ENCODE data around the genes ELANE, ARHGAP45 and NDUFS7.

GRCh38 chr19:852192-852391 is at the start of gene ELANE:
ELANE (plus strand) TSS chr19:852303.
- RRBS, result 79% methylated on average over 10 of the region's 16 CpGs

DNA sequence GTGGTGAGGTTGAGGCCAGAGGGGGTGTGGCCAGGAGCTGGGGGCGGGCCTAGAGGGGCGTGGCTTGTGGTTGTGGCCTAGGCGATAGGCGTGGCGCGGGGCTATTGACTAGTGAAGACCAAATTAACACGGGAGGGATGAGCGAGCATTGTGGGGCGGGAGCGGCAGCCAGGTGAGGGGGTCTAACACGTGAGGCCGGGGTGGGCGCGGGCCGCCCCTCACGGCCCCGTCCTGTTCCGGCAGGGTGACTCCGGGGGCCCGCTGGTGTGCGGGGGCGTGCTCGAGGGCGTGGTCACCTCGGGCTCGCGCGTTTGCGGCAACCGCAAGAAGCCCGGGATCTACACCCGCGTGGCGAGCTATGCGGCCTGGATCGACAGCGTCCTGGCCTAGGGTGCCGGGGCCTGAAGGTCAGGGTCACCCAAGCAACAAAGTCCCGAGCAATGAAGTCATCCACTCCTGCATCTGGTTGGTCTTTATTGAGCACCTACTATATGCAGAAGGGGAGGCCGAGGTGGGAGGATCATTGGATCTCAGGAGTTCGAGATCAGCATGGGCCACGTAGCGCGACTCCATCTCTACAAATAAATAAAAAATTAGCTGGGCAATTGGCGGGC is 3.5 kb downstream of the CFD start:
- RRBS, result 29% methylated on average over 26 of the region's 45 CpGs

GRCh38 chr19:869152-869954 is 9.9 kb downstream of the CFD start:
- RRBS, result 27% methylated on average over 6 of the region's 28 CpGs

DNA sequence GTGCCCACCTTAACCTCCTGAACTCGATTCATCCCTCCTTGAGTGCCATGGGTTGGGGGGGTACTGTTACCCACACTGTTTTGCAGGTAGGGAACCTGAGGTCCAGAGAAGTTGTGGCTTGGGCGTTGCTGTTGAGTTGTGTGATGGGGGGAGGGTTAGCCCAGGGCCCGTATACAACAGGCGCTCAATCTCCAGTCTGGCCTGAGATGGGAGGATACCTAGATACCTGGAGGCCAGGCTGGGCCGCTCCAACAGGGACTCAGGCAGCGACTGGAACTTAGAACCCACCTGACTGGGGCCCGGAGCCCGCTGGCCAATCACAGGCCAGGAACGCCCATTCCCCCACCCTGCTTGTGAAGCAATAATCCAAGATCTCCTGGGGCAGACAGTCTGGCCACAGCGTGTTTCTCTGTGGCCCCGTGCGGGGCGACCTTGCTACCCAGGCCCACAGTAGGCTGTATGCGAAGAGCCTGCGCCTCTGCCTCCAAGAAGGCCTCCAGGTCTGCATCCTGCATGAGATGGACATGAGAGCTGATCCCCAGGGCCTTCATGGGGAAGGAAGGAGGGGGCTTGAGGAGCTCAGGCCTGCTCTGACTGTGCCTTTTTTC is 2.9 kb downstream of the ARID3A start:
- RRBS, result no CpG with 5 or more reads among the region's 15 CpGs

GRCh38 chr19:993362-993836 is 6.8 kb upstream of the GRIN3B start:
- RRBS, result 97% methylated on average over 3 of the region's 17 CpGs

DNA sequence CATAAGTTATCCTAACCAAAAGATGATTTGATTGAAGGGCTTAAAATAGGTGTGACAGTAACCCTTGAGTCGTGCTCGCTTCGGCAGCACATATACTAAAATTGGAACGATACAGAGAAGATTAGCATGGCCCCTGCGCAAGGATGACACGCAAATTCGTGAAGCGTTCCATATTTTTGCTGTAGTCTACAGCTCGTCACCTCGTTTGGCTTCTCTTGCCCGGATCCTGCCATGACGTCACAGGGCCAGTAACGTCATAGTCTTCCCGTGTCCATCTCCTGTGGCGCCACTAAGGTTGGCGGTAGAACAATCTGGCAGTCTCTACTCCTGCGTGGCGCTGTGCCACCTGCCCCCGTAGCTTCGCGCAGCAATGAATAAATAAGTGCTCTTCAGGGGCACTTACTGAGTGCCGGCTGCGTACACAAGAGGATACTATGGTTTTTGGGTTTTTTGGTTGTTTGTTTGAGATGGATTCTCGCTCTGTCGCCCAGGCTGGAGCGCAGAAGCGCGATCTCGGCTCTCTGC is 590 bp upstream of the TMEM259 start:
- RRBS, result no CpG with 5 or more reads among the region's 29 CpGs

DNA sequence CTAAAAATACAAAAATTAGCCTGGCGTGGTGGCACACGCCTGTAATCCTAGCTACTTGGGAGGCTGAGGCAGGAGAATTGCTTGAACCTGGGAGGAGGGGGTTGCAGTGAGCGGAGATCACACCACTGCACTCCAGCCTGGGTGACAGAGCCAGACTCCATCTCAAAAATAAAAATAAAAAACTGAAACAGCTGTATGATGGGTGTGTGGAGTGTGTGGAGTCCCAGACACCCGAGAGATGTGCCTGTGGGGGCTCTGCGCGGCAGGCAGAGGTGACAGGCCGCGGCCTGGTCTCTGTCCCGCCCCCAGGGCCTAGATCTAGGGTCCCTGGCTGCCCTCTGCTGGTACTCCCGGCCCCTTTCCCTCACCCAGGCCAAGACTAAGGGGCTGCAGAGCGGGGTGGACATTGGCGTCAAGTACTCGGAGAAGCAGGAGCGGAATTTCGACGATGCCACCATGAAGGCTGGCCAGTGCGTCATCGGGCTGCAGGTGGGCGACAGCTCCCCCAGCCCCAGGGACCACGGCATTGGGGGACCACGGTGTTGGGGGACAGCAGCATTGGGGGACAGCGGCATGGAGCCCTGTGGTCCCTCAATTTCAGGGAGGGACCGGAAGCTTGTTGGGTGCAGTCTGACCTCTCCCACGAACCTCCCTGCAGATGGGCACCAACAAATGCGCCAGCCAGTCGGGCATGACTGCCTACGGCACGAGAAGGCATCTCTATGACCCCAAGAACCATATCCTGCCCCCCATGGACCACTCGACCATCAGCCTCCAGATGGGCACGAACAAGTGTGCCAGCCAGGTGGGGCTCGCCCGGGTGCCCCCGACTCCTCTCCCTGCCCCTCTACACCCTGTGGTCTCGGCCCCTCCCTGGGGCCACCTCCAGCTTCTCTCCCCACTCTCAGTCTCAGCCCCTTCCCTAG is 3.9 kb upstream of the ABCA7 start:
- RRBS, result no CpG with 5 or more reads among the region's 34 CpGs

DNA sequence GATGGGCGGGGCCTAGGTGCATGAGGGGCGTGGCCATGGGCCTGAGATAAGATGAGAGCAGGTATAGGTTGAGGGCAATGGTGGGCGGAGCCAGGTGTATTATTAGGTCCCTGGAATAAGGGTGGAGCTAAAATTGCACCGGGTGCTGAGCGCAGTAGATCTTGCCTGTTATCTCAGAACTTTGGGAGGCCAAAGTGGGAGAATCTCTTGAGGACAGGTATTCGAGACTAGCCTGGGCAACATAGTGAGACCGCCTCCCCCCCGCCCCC is 5.4 kb downstream of the ABCA7 start:
- RRBS, result no CpG with 5 or more reads among the region's 8 CpGs

DNA sequence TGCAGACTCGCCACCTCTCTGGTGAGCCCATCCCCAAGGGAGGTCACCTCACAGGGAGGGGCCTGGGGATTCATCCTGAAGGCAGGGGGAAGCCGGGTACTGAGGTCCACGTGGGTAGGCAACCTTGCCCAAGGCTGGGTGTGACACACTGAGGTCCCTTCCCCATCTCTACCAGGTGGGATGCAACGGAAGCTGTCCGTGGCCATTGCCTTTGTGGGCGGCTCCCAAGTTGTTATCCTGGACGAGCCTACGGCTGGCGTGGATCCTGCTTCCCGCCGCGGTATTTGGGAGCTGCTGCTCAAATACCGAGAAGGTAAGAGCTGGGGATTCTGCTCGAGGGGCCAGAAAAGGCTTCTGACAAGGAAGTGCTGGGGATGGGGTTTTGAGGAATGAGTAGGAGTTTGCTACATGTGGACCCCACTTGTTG is 11.4 kb downstream of the ABCA7 start:
- RRBS, result no CpG with 5 or more reads among the region's 14 CpGs

- RRBS, result no CpG with 5 or more reads among the region's 4 CpGs
Observed at GRCh38 chr19:1052301-1052707, 12.4 kb downstream of the ABCA7 start.

GRCh38 chr19:1066610-1067709 is at the start of gene ARHGAP45:
ARHGAP45 (plus strand) TSS chr19:1067167.
- RRBS, result 3% methylated on average over 64 of the region's 100 CpGs

DNA sequence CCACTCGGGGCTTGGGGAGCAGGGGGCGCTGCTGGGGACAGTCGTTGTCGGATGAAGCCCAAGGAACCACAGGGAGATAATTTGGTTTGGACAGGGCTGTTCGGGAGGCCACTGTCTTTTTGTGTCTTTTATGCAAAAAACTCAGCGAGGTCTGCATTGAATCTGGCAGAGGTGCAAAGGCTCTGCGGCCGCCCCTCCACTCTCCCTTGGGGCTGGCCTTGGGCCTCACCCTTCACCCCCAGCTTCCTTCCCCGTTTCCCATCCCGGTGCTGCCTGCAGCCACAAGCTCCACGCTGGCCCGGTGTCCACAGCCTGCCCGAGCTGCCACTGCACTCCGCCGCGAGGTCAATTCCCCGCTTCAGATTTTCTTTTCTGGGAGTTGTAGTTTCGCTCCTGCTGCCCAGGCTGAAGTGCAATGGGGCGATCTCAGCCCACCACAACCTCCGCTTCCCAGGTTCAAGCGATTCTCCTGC is 11.8 kb downstream of the POLR2E start:
- RRBS, result 100% methylated on average over 1 of the region's 21 CpGs

DNA sequence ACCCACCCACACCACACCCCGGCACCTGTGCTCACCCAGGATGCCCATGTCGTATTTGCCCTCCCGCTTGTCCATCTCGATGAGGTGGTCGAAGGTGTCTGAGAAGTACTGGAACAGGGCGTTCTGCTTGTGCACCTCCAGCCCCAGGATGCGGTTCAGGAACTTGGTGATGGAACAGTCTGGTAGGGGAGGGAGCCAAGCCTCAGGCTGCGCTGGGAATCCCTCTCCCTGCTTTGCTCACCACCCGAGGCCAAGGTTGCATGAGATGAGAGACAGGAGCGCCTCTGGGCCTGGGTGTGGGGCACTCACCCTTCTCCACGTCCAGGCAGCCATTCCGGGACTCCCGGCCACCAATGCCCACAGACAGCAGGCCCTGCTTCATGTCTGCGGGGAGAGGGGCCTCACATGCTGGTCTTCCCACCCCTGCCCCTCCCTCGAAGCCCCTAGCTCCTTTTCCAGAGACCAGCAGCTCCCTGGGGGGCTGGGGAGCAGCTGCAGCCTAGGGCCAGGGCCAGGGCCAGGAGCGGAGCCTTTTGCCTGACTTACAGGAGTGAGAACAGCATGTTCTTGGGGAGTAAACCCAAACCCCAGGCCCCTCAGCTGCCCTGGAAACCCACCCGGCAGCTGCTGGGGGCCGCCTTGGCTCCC is 7.0 kb downstream of the GPX4 start:
- RRBS, result 87% methylated on average over 3 of the region's 18 CpGs

DNA sequence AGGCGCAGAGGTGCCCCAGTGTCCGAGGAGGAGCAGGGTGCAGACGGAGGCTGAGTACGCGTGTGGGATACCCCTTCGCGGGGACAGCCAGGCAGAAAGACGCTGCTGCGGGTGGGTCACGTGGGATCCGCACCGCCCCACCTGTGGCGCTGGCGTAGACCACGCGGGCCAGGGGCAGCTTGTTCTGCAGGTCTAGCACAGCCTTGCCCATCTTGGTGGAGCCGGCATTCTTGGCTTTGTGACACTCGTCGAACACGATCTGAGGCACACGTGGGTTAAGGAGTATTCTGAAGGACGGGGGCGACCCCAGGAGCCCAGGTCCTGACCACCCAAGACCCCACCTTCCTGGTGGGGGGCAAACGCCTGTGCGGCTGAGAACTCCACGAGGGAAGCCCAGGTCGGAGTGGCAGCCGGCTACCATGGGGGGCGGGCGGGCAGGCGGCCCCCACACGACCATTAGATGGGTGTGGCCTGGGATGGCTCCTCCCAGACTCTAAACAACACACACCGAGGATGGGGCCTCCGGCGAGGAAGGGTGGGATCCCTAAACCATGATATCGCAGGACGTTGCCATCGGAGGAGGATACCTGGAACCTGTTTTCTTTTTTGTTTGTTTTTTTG is 16.1 kb downstream of the GPX4 start:
- RRBS, result 86% methylated on average over 6 of the region's 38 CpGs

DNA sequence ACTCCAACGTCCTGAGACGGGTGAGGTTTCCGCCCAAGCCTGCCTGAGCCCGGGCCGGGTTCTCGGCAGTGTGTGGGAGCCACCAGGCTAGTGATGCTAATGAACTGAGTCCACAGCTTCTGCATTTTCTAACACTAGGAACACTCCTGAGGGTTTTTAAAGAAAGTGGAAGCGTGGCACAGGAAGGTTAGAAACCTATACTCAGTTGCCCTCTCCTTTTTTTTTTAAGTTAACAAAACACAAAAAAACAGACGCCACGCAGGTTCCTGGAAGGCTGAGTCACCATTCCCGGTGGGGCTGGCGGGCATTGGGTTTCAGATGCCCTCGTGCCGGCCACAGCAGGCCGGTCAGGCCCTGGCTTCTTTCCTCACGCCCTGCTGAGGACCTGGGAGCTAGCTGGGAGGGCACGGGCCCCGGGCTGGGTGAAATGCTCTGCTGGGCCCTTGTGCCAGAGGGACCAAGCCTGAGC is 22.3 kb downstream of the GPX4 start:
- RRBS, result 86% methylated on average over 12 of the region's 17 CpGs

DNA sequence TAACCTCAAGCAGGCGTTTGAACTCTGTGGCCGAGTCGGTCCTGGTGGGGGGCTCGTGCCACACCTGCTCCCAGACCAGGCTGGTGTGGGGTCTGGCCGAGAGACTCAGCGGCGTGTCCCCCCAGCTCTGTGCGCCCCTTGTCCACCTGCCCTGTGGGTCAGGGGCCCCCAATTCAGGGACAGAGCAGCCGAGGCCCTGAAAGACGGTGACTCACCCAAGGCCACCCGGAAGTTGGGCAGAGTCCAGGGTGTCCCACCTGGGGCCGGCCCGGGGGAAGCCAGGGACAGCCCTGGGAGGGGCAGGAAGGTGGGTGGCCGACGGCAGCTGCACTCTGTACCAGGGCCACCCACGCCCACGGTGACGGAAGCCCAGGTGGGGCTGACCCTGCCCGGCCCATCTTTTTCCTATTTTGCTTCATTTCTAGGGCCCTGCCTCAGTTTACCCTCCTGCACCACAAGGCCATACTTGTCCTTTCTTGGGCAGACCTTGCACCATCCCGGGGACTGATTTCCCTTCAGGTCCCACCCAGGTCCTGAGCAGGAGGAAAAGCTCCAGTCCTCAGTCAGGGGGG is 5.3 kb downstream of the EFNA2 start:
- RRBS, result 69% methylated on average over 3 of the region's 20 CpGs

GRCh38 chr19:1376444-1377404 is 7.0 kb upstream of the NDUFS7 start:
- RRBS, result no CpG with 5 or more reads among the region's 53 CpGs

GRCh38 chr19:1383178-1384037 is at the start of gene NDUFS7:
NDUFS7 (plus strand) TSS chr19:1383907.
- RRBS, result 1% methylated on average over 45 of the region's 89 CpGs

- RRBS, result 73% methylated on average over 18 of the region's 40 CpGs
Observed at GRCh38 chr19:1396839-1397692, 4.3 kb downstream of the GAMT start.

Measured in aortic smooth muscle cell (primary cell).